ENCODE data around the genes TNKS2 and IDE.

GRCh38 chr10:88980675-88981284 is 9.8 kb upstream of the FAS start:
- RRBS, result no CpG with 5 or more reads among the region's 5 CpGs

- RRBS, result no CpG with 5 or more reads among the region's 2 CpGs
Observed at GRCh38 chr10:88982317-88982800, 8.2 kb upstream of the FAS start.

- RRBS, result 3% methylated on average over 4 of the region's 32 CpGs
Observed at GRCh38 chr10:89250648-89251668, 617 bp downstream of the LIPA start.

DNA sequence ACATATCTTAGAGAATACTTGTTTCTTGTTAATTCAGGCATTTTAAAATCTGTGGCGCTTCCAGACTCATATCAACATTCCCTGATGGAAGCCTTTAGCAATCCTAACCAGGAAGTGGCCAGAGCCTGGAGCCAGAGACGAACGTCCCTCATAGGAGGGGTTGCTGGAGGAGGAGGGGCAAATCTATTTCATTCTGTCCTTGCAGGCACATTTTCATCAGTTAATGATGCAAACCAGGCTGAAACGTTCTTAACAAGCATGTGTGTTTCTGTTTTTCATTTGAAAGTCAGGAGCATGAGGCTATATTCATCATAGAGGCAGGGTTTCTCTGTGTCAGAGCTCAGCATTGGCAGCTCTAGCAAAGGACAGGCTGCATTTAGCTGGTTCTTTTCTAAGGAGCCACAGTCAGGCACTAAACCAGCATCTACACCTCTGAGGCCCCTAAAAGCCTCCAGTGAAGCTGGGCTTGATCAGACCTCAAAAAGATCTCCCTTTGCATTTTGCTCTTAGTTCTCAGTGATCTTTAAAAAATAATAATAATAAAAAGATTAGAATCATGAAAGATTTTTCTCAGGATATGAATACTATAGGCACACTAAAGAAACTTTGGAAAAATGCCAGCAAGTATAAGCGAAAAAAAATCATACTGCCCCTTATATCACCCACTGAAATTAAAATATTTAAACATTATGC is 17.7 kb upstream of the IFIT2 start:
- RRBS, result no CpG with 5 or more reads among the region's 5 CpGs

DNA sequence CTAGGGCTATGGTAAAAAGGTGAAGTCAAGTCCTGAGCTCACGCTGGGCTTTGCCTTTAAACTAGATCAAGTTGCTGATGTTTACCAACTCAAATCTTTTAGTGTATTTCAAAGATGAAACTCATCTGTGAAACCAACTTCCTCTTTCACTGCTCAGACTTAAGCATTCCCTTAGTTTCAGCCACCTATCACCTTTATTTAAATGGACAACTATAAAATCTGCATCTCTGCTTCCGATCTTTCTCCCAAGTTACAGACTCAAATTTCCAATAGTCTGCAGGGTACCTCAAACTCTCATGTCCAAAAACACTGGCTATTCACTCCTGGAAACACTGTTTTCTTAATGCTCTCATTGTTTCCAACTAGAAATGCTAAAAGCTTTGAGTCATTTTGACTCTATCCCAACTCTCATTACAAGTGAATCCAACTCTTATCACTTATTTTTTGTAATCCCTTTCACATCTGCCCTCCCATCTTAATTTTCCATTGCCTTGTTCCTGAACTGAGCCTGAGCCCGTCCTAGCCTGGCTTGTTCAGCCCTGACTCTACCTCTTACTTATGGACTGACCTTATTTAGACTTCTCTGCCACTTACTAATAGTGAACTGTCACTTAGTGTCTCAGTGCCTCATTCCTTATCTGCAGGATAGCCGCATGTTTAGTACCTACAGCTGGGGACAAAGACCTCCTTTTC is 56.8 kb downstream of the SLC16A12 start:
- RRBS, result no CpG with 5 or more reads among the region's 4 CpGs

GRCh38 chr10:89592473-89592928 is 52.5 kb downstream of the PANK1 start:
- RRBS, result no CpG with 5 or more reads among the region's 3 CpGs

DNA sequence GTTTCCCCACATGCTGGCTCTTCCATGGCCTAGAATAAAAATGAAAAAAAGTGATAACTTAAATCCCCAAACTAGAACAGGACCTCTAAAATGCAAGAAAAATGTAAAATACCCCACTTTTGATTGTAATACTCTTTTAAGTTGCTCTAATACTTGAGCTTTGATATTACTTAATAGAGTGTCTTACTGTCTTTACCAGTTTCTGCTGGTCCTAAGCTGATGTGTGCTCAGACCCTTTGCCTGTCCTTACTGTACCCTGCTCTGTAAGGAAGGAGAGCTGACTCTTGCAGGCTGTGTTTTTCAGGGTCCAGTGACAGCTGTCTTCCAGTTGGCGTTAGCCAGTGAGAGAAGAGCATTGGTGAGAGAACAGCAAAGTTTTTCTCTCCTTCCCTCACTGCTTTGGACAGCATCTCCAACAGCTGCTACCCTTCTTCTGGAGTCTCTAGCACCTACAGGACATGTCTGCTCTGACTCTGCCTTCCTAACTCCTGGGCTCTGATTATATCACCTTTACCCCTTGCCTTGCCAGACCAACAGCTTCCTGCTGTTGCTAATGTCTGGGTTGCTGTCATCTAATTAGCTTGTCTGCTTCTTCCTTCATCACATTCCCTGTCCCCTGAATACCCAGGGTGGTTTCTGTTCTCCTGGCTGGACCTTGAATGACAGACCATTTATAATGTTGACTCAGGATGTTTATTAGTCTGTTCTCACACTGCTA is 23.3 kb upstream of the PANK1 start:
- RRBS, result no CpG with 5 or more reads among the region's 1 CpG

GRCh38 chr10:90453668-90453999 is 404.2 kb downstream of the HTR7 start:
- RRBS, result no CpG with 5 or more reads among the region's 7 CpGs

DNA sequence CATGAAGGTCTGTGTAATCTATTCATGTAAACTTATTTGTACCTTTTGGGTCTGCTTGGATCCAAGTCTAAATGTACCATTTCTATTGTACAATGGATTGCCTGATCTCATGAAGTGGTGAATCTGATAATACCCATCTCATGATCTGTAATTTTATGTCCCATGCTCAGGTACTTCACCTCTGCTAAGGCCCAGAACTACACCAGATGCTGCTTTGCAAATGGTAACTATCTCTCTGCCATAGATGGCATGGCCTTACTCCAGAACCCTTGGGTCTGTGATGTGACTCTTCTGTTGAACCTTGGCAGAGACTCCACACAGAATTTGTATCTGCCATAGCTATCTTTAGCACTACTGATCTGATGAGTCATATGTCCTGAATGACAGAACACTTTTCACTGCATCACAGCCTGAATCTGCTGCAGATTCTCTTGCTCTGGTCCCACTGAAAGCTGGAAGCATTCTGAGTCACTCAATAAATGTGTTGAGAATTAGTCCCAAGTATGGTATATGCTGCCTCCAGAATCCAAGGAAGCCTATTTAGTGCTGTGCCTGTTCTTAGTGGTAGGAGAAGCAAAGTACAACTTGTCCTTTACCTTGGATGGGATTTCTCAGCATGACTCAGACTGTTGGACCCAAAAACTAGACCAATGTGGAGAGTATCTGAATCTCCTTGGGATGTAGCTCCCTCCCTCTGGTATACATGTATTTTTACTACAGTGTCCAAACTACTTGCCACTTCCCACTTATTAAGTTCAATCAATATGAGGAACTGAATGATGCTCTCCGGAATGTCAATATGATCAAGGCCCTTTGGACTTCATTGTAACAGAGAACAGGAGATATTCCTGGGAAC is 39.5 kb upstream of the ANKRD1 start:
- RRBS, result no CpG with 5 or more reads among the region's 1 CpG

DNA sequence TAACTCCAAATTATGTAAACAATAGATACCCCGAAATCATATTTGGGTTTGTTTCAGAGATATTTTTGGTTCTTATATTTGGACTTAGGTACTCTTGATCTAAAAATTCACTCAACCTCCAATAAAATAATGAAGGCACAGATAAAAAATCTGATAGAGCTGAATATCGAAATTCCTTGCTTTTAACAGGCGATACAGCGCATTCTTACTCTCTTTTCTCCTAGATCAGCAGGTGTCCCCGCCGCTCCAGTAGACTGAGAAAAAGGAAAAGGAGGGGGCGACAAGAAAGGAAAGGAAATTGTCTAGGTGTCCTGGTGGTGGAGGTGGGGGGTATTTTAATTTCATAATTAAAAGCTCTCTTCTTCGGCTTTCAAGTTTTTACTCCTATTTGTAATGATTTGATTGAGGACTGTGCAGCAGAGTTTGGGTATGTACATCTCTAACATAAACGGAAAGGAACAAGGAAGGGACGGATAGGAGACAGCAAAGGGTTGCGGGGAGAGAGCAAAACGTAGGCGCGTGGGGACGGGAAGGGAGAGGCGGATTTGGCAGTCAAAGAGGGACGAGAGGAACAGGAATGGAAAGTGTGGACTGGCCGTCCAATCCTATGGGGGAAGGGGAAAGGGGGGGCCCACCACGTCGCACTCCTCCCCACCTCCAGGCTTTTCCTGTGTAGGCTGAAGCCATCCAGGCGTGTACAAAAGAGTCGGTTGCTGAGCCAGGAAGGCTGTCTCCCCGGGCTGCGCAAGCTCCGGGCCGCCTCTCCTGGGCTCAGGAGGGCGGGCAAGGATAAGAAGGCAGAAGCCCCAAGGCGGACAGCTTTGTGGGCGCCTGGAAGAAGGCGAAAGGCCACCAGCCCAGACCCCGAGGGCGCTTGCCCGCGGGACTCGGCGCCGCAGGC is 899 bp upstream of the HECTD2 start:
- RRBS, result no CpG with 5 or more reads among the region's 37 CpGs

- RRBS, result no CpG with 5 or more reads among the region's 3 CpGs
Observed at GRCh38 chr10:91556554-91556915, 76.3 kb downstream of the PPP1R3C start.

- RRBS, result no CpG with 5 or more reads among the region's 9 CpGs
Observed at GRCh38 chr10:91617190-91617833, 15.6 kb downstream of the PPP1R3C start.

GRCh38 chr10:91796081-91796636 is 2.1 kb upstream of the TNKS2 start:
- RRBS, result no CpG with 5 or more reads among the region's 8 CpGs

DNA sequence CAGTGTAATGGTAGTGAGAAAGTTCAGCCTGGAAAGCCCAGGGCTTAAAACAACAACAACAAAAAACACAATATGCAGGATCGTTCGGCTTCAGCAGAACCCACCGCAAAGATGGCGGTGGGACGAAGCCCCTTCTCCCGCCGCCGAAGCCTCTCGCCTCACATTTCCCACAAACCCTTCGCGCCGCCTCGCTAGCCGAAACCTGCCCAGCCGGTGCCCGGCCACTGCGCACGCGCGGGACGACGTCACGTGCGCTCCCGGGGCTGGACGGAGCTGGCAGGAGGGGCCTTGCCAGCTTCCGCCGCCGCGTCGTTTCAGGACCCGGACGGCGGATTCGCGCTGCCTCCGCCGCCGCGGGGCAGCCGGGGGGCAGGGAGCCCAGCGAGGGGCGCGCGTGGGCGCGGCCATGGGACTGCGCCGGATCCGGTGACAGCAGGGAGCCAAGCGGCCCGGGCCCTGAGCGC is at the start of gene TNKS2:
TNKS2 (plus strand) TSS at position 294 of the 464 bp plus-strand sequence.
- RRBS, result 1% methylated on average over 34 of the region's 53 CpGs

- RRBS, result no CpG with 5 or more reads among the region's 9 CpGs
Observed at GRCh38 chr10:91956080-91956829, 32.7 kb downstream of the BTAF1 start.

DNA sequence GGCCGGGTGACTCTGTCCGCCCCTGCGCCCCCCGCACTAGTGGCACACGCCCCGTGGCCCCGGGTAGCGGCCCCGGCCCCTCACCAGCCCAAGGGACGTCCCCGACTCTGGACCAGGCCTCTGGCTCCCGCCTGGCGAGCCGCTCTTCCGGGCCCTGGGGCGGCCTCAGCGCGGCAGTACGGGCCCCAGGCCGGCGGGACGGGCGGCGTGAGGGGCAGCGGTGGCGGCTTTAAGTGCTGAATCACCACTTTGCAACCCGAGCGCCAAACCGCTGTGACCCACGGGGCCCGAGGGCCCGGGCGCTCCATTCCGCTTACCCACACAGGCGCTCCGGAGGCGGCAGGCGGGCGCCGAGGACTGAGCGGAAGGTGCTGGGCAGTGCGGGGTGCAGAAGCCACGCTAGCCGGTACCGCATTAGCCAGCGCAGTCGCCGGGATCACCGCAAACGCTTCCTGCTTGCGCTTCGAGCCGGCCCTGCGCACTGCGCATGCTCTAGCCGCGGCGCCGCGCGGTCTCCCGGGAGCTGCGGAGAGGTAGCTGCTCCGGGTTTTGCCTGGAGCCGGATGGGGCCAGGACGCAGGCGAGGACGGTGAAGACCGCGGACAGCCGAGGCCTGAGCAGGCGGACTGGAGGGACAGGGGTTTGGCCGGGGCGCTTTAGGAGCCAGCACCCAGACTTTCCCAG is at the start of gene IDE:
IDE (minus strand) TSS at position 489 of the 684 bp plus-strand sequence.
- RRBS, result 2% methylated on average over 60 of the region's 74 CpGs

GRCh38 chr10:92688670-92689545 is 847 bp upstream of the HHEX start:
- RRBS, result 2% methylated on average over 8 of the region's 53 CpGs

GRCh38 chr10:92872876-92873453 is 24.6 kb downstream of the EXOC6 start:
- RRBS, result no CpG with 5 or more reads among the region's 4 CpGs

DNA sequence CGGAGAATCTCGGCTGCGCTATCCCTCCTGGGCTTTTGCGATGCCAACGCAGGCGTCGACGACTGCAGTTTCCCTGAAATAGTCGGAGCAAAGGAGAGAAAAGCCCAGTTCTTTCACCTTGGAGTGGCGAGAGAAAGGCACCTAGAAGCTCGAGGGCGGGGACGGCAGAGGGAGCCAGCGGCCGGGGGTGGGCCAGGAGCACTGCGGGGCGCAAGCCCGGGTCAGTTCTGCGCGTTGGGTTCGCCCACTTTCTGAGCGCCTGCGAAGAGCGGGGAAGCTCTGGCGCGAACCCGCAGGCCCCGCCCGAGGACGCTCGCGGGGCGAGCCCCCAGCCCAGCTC is 358 bp upstream of the CYP26C1 start:
- RRBS, result 50% methylated on average over 5 of the region's 33 CpGs

Data from pericardium (tissue), 1 donor.